Mesenteric fat pad (tissue), 1 donor: ENCODE measurements around the genes TULP1 and MAPK14.

DNA sequence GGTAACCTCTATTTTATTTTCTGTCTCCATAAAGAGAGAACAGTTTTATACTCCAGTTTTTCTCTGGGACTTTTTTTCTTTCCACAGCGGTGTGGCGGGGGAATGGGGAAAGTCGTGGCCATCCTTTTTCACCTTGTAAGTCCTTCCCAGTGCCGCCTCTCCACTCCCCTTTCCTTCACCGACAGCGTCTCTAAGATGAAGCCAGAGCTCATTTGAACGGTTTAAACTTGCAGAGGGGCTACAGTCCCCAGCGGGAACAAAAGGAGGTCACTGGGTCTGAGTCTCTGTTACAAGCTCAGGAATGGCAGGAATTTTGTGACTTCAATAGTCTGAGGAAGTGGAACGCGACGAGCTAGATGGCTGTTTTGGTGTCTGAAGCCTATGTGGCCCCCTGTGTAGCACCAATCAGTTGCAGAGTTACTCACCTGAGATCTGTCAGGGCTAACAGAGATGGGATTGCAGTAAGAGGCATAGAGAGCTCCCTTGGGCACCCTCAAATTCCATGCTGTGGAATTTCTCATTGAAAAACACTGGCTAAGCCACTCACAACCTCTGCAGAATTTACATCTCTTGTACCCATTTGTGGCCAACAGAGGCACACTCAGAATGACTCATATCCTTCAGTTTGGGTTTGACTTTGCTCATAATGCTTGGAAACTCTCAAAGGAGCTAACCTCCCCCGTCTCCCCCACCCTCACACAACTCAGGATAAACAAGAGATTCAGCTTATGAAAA lies 7.0 kb upstream of the TCP11 start:
- PRO-cap: no peak

DNA sequence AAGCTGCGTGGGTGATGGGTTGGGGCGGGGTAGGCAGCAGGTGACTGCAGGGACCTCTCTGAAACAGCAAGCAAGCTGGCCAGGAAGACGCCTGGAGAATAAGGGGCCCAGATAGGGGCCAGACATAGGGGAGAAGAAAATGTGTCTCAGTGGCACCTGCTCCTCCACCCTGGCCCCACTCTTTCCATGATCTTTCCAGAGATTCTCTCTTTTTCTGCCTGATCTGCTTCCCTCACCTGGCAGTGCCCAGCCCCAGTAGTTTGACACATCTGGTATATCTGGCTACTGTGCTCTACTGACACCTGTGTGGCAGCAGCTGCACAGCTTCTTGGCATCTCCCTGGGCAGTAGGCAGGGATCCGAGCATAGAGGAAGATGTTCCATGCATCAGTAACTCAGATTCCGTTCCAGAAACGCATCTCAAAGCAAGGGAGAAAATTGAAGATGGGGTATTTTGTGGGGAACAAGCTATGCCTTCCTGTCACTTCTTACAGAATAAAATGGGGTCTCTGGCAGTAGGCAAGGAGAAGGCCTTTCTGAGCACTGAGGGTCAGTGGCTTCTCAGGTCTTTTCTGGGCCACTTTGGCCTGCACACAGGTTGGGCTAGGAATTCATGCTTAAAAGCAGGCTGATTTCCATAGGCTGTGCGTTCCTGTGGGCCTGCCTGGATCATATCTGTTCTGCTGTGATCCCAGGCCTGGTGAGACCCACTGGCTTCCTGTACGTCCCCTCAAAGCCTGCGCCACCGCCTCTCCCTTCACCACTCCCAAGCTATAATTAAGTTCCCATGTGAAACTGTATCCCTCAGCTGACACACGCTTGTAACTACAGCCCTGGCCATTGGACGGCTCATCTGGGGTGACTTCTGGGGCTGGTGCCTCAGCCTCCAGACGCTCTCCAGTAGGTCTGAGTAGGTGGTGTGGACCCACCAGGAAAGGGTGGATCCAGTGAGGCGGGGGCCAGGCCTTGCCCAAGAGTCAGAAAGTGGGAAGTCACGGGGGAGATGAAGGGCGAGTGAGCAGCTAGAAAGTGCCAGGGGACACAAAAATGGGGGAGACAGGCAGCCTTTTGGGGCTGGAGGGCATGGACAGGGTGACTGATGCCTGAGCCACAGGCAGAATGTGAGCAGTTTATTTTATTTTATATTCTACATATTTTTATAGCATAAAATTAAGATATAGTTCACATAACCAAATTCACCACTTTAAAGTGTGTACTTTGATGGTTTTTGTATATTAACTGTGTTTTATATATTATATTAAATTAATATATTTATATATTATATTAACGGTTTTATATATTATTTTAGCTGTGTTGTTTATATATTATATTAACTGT lies 20.8 kb downstream of the PPARD start:
- PRO-cap: no peak

GRCh38 chr6:35425663-35426452 lies 26.3 kb upstream of the FANCE start:
- PRO-cap: no peak

GRCh38 chr6:35455607-35456204 lies 3.6 kb downstream of the FANCE start:
- PRO-cap: no peak

DNA sequence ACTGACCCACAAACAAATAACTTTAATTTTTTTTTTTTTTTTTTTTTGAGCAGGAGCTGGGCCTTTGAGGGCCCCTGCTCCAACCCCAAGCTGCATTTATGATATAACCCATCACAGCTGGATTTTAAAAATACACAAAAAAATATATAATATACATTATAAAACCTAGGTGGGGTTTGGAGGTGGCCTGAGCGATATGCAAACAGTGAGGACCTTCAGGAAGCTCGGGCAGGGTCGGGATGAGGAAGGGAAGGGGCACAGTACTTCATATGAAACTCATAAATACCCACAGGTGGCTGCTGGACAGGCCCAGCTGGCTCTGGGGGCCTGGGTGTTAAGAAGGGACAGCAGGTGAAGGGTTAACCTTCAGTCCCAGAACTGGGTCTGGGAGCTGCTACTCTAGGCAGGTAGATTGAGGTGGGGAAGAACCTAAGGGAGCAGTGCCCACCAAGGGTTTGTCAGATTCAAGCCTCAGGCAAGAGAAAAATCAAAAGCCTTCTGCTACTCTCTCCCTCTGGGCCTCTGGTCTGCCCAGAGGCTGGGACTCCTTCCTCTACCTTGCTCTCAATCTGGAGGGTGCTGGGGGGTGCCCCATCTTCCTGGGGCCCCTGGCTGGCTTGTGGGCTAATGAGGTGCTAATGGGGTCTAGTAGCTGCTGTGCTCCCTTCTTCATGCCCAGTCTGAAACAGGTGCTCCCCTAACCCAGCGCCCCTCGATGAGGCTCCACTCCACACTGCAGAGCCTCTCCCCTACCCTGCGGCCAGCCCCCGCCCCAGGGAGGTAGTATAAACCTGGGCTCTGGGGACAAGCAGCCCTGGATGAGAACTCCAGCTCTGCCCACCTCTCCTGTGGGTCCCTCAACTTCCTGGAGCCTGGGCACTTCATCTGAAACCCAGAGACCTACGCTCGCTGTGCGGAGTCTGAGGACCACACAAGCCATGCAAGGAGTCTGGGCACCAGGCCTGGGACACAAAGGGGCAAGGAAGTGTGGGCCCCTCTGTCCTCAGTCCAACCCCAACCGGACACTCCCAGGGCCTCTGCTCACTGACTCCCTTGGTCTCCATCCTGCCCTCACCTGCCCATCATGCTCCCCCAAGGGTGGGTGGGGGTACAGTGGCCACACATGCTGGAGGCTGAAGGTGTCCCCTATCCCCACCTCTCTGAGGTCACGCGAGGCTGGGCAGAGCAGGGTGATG lies 5.8 kb downstream of the RPL10A start:
- PRO-cap: no peak

DNA sequence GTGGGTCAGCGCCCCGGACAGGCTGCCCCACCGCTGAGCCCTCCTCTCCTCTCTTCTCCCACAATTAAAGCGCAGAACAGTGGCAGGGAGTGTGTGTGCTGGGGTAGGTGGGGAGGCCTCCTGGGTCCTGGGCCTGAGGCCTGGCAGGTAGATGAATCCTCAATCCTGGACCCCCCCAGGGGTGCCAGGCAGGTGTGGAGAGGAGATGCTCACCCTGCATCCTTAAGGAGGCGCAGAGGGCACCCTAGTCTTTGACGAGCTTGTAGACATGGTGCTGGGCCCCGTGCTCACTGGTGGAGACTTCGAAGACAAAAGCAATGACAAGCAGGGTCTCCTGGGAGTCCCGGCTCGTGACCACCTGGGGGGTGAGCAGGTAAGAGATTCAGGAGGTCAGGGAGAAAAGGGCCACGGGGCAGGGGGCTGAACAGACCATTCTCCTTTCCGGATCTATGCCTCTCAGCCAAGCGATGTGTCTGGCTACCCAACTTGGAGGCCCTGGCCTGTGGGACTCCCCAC lies 6.7 kb downstream of the RPL10A start:
- PRO-cap: no peak

DNA sequence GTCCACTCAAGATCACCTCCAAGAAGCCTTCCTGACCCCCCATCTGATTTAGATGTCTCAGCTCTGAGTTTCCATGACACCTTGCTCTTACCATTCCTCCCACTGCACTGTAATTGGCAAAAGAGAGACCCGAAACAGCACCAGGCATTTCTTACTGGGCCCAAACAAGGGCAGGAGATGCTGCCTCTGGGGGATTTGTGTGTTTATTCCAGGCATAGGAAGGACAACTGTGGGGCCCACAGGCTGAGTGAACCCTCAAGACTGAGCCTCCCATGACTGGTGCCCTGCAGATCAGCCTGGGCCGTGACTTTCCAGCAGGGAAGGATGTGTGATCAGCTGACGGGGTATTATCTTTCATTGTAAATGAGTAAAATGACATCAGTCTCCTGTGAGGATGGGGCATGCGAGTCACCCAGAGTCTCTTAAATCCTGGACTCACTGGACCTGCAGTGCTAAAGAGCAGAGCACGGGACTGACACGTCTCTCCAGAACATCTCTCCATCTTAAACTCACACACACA lies 3.8 kb upstream of the TEAD3 start:
- PRO-cap: no peak

DNA sequence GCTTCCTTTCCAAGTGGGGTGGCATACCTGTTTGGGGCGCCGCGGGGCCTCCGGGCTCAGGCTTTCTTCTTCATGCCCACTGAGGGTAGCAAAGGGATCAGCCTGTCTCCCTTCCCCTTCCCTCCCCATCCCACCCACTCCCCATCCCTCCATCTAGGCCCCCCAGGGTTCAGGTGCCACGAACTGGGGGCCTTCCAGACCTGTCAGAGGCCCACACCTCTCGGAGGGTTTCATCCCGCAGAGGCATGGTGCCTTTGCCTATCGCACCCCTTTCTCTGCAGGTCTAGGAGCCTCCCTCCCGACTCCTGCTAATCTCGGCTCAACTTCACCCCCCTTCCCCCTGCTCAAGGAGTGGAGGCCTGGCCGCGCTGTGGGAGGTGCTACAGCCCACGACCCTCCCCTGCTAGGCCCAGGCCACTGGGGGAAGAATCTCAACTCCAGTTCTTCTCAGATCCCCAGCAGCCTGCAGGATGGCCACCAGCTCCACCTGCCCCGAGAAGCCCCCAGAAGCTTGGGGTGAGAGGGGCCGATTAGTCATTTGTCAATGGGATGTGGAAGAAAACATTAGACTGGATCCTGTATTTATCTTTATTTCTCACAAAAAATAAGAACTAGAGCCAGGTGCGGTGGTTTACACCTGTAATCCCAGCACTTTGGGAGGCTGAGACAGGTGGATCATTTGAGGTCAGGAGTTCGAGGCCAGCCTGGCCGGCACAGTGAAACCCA lies at the start of gene TULP1:
TULP1 (minus strand) TSS at position 285 of the 726 bp plus-strand sequence.
- PRO-cap: no peak

- PRO-cap: no peak
These were observed 84.0 kb upstream of the TULP1 start for GRCh38 chr6:35596483-35597293.

DNA sequence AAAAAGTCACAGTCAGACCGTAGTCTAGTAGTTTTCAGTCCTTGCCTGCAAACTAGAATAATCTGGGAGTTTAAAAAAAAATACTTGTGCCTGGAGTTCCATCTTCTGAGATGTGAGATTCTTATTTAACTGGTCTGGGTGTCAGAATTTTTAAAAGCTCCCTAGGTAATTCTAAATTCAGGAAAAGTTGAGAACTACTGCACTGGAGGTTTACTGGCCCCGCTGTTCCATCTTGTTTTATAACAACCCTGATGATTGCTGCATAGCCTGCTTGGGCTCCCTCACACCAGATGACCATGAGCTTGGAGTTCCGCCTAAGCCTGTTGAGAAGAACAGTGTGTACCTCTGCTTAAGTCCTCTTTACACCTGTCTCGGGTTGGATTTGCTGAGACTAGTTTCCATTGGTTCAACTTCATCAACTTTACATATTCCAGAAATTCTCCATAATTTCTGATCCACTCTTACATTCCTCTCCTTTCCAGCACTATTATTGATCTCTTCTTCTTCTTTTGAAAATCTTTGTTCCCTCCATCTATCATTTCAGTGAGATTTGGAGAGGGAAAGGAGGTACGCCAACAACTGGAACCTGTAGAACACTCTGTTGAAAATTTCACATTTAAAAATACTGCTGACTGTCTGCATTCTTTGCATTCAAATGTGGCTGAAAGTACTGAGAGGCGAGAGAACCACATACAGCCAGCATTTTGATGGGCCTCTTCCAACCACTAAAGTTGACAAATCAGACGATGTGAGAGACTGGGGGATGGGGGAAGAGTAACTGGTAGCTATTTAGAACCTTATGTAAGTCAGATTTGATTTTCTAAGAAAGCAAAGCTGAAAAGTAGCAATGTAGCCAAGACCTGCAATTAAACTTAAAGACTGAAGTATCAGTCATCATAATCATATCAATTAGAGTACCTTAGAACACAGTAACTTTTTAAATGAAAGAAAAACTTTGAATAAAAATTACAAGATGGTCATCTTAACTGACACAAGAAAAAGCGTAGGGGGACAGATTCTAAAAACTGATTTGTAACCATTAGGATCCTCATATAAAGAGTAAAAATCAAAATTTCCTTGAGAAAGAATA lies 77.6 kb downstream of the FKBP5 start:
- PRO-cap: no peak

GRCh38 chr6:35640044-35640984 lies 48.4 kb downstream of the FKBP5 start:
- PRO-cap: no peak

- PRO-cap: no peak
These were observed 19.5 kb downstream of the FKBP5 start for GRCh38 chr6:35668946-35669813.

DNA sequence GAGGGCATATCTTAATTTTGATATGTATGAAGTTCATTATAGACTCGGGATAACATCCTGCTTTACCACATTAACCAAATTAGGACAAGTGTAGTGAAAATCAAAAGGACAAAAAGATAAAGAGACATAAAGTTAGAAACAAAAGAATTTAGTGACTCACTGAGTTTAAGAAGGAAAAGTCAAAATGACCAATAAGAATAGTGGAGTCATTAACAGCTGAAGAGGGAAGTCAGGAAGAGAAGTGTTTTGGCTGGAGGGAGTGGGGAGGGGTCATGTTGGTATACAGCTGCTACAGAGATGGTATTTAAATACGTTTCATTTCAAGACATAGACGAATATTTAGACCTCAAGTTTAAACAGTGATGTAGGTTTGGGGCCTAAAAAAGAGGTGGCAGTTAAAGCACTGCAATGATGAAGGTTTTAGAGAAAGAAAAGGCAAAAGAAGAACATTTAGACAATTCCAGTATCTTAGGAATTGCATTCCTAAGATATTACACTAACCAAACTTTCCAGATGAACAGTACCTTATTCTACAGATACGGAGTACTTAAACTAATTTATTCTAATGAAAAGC lies 10.6 kb downstream of the FKBP5 start:
- PRO-cap: no peak

DNA sequence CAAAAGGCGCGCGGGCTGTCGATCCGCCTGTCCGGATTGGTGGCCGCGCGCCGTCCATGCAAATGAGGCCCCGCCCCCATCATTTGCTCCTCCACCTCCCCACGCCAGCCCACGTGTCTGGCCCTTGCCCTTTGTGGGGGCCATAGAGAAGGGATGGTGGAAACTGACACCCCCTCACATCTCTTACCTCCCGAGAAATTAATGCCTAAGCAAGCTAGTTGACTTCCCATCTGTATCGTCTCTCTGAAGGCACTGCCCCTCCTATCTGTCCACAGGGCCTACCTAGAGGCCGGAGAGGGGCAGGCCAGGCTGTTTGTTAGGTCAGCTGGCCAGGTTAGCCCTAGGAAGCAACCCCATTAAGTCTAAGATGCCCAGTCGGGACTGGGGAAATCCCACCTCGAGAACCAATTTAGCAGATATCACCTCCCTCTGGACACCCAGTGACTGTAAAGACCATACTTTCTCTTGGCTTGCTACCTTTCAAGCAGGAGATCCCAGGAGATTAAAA lies 366 bp upstream of the FKBP5 start:
- PRO-cap: no peak

DNA sequence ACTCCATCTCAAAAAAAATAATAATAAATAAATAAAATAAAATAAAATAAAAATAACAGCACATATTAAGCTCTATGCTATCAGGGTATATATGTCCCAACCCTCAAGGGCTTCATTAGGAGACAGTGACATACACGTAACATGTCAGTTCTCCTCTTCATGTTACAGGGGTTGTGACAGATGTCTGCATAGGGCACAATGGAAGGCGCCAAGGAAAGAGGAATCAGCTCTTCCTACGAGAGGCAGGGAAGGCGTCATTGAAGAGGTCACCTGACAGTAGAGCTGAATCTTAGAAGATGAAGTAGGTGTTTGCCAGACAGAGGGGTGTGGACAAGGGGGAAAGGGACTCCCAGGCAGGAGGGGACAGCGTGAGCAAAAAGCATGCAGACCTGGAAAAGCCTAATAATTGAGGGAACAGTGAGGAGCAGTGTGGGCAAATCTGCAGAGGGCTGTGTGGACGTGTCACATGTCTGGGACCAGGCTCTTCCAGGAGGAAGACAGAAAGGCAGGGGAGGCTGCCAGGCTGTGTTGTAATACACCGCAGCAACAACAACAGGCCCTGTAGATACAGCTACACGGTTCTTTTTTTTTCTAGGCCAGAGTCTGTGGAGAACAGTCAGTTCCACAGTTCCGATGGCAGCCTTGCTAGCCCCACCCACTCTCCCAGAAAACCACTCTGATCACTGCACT lies 2.4 kb upstream of the FKBP5 start:
- PRO-cap: no peak

DNA sequence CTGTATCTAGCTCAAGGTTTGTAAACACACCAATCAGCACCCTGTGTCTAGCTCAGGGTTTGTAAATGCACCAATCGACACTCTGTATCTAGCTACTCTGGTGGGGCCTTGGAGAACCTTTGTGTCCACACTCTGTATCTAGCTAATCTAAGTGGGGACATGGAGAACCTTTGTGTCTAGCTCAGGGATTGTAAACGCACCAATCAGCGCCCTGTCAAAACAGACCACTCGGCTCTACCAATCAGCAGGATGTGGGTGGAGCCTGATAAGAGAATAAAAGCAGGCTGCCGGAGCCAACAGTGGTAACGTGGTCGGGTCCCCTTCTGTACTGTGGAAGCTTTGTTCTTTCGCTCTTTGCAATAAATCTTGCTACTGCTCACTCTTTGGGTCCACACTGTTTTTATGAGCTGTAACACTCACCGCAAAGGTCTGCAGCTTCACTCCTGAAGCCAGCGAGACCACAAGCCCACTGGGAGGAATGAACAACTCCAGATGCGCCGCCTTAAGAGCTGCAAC lies 11.0 kb upstream of the SRPK1 start:
- PRO-cap: no peak

DNA sequence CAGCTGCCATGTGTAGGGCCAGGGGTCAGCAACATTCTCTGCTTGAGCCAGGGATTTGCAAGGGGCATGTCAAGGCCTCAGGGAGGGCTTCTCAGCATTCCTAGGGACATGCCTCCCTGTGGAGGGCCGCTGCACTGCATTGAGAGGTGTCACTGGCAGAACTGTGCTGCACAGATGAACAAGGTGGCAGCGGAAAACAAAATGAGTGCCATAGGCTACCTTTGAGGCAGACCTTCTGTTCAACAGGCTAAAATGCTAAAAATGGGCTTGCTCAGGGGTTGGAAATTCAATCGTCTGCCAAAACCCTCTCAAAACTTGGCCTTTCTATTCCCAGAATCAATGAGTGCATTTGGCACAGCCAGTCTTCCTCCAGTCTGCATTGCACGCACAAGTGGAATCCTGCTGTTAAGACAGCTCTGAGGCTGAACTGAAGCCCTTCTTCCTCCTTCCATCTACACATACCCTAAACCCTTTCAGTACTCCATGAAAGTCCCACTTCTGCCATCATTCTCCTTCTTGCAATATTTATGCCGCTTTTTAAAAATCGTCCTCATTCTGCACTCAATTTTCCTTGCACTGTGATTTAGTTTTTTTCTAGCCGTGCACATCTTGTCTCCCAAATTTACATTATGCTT lies 51.7 kb upstream of the SRPK1 start:
- PRO-cap: no peak

DNA sequence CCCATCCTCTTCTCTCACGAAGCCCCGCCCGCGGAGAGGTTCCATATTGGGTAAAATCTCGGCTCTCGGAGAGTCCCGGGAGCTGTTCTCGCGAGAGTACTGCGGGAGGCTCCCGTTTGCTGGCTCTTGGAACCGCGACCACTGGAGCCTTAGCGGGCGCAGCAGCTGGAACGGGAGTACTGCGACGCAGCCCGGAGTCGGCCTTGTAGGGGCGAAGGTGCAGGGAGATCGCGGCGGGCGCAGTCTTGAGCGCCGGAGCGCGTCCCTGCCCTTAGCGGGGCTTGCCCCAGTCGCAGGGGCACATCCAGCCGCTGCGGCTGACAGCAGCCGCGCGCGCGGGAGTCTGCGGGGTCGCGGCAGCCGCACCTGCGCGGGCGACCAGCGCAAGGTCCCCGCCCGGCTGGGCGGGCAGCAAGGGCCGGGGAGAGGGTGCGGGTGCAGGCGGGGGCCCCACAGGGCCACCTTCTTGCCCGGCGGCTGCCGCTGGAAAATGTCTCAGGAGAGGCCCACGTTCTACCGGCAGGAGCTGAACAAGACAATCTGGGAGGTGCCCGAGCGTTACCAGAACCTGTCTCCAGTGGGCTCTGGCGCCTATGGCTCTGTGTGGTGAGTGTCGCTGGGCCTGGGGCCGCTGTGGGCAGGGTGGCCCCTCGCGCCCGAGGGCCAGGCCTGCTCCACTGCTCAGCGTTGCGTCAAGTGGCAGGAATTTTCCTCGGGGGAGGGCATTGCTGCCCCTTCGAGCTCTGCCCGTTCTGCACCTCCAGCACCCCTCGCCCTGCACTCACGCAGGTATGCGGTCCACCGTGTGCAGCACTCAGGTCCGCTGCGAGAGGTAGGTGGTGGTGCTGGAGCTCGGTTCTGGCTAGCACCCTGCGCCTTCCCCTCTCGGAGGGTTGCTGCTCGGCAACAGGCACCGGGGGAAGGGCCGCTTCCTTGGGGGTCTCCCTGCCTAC lies at the start of gene MAPK14:
MAPK14 (plus strand) TSS at position 141 of the 953 bp plus-strand sequence.
- PRO-cap: bidirectional peak, plus-strand start at position 144 of the sequence, minus-strand start outside the sequence; unidirectional peak, plus-strand start at position 144 of the sequence

DNA sequence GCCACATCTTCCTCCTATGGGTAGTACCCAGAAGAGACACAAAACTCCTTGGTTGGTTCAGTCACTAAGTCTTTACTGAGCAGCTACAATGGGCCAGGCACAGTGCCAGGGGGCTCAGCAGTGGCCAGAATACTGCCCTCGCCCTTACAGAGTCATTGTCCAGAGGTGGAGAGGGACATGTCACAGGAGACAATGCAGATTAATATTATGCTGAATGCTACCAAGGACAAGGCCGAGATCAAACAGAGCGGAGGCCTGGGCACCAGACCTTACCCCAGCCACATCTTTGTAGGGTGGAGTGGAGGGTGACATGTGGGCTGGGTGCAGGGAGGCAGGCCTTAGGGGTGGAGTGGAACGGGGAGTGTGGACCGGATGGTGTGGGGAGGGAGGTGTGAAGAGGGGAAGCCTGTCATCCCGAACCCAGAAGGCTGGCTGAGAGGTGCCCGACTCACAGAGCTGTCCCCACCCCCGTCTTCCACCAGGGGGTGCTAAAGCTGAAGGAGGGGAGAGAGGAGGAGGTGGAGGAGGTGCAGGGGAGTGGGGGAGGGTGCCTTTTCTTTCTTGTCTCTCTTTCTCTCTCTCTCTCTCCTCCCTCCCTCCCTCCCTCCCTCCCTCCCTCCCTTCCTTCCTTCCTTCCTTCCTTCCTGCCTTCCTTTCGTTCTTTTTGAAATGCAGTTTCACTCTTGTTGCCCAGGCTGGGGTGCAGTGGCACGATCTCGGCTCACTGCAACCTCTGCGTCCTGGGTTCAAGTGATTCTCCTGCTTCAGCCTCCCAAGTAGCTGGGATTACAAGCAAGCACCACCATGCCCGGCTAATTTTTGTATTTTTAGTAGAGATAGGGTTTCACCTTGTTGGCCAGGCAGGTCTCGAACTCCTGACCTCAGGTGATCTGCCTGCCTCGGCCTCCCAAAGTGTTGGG lies 6.5 kb upstream of the MAPK13 start:
- PRO-cap: no peak

DNA sequence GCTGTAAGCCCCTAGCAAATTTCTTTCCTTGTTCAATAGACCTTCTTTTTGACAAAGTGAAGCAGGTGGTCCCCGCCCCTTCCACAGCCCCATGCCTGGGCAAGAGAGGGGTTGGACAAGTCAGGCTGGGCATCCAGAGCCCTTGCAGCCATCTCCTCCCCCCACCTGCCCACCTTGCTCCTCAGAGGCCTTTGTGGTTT lies 1.6 kb upstream of the MAPK13 start:
- PRO-cap: no peak